Neural cell (in vitro differentiated cells): ENCODE measurements around a stretch of chr4.

GRCh38 chr4:186709276-186710114 is 14.2 kb downstream of the FAT1 start:
- RAMPAGE, long total RNA, result no peak

GRCh38 chr4:186725789-186726435 is 2.3 kb upstream of the FAT1 start:
- RAMPAGE, long total RNA, result no peak

- RAMPAGE, long total RNA, result no peak
These were observed 3.1 kb upstream of the FAT1 start for GRCh38 chr4:186726436-186727501.